Paraaortic lymph node (tissue), 1 donor: ENCODE measurements around a stretch of chr10.

DNA sequence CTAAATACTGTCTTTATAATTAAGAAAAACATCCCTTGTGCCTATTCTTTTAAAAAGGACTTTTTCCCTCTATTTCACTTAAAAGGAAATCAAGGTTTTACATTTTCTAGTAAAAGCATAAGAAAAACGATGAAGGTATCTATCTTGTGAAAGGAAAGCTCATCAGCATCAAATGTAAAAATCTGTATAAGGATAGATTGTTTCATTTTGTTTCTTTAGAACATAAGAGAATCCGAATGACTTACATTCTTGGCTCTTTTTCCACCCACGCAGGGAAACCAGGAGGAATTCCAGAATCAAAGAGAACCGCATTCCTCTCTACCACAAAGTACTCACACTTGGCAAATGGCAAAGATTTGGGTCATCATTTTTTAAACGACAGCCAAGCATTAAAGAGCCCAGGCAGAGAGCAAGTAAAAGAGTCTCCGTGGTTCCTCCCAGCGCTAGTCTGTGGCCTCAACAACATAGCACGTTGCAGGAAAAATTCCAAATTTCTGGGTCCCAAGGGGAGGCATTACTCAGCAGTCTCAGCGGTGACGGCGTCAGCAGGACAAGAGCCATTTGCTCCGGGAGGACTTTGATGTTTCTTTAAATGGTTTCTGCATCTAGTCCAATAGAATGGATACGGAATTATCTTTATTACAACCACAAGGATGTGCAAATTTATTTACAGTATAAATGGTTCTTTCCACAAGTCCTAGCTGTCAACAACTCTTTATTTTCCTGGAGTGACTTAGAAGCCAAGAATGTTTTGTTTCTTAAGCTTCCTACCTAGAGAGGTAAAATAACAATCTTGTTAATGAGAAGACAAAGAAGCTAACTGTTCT lies 232.7 kb downstream of the SKIDA1 start:
- PRO-cap, result unidirectional peak, minus-strand start at position 450 of the sequence

- PRO-cap, result no peak
Observed at GRCh38 chr10:21334923-21335494, 190.5 kb downstream of the SKIDA1 start.

- PRO-cap, result no peak
Observed at GRCh38 chr10:21350467-21350842, 175.0 kb downstream of the SKIDA1 start.

GRCh38 chr10:21364806-21365277 lies 160.6 kb downstream of the SKIDA1 start:
- PRO-cap, result no peak

GRCh38 chr10:21368808-21369462 lies 156.5 kb downstream of the SKIDA1 start:
- PRO-cap, result no peak

GRCh38 chr10:21427636-21428114 lies 97.8 kb downstream of the SKIDA1 start:
- PRO-cap, result no peak

GRCh38 chr10:21496267-21497127 lies 29.0 kb downstream of the SKIDA1 start:
- PRO-cap, result no peak

GRCh38 chr10:21733679-21734254 lies 199.7 kb downstream of the MLLT10 start:
- PRO-cap, result no peak

DNA sequence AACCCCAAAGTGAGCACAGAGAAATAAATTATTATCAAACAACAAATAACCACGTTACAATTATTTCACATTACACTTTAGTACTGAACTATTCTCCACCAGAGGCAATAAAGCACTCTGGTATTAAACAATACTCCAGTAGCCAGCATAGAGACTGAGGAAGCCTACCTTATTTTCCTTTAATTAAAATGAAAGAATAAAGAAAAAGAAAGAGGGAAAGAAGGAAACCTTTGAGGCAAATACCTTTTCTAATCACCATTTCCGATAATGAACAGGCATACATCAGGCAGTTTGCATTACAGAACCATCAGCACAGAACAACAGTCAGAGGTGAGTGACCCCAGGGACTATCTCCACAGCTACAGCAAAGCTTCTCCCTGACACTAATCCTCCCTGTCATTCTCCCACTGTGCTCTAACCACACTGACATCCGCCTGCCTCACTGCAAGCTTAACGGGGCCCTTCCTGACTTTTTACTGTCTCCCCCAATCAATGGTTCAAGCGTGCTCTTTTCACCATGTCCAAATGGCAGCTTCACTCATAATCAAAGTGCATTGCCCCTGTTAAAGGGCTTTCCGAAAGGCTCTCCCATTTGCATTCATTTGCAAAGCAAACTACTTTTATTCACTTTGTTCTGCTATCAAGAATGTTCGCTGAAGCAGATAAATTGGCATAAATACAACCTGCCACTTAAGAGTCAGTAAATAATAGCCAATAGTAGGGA lies 196.4 kb downstream of the DNAJC1 start:
- PRO-cap, result no peak

- PRO-cap, result no peak
Observed at GRCh38 chr10:21999851-22000394, 3.6 kb downstream of the DNAJC1 start.

- PRO-cap, result unidirectional peak, plus-strand start at chr10:22002719; bidirectional peak, plus-strand start at chr10:22002934, minus-strand start at chr10:22002831; bidirectional peak, plus-strand start at chr10:22003480, minus-strand start at chr10:22003232
Observed at GRCh38 chr10:22002656-22003610, 597 bp downstream of the DNAJC1 start.

GRCh38 chr10:22245471-22246094 lies 27.8 kb upstream of the EBLN1 start:
- PRO-cap, result no peak

GRCh38 chr10:22253462-22254011 lies 35.7 kb upstream of the EBLN1 start:
- PRO-cap, result unidirectional peak, minus-strand start at chr10:22253714

DNA sequence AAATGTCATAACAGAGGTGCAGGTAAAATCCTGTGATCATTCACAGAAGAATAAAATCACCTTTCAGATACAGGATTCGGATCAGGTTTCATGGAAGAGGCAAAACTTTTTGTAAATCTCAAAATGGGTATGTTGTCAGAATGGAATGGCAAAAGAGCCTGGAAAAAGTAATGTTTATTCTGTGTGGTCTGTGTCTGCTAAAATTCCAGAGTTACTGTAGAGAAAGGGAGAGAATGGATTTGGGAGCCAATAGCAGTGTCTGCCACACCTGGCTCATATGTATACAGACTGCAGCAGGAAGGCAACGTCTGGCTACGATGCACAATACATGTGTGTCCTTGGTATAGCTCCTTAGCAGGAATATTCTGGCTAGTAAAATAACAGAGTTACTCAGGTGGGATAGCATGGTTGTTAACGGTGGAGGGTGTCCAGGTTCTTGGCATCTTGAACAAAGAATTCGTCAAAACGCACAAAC lies 38.5 kb upstream of the COMMD3 start:
- PRO-cap, result no peak

DNA sequence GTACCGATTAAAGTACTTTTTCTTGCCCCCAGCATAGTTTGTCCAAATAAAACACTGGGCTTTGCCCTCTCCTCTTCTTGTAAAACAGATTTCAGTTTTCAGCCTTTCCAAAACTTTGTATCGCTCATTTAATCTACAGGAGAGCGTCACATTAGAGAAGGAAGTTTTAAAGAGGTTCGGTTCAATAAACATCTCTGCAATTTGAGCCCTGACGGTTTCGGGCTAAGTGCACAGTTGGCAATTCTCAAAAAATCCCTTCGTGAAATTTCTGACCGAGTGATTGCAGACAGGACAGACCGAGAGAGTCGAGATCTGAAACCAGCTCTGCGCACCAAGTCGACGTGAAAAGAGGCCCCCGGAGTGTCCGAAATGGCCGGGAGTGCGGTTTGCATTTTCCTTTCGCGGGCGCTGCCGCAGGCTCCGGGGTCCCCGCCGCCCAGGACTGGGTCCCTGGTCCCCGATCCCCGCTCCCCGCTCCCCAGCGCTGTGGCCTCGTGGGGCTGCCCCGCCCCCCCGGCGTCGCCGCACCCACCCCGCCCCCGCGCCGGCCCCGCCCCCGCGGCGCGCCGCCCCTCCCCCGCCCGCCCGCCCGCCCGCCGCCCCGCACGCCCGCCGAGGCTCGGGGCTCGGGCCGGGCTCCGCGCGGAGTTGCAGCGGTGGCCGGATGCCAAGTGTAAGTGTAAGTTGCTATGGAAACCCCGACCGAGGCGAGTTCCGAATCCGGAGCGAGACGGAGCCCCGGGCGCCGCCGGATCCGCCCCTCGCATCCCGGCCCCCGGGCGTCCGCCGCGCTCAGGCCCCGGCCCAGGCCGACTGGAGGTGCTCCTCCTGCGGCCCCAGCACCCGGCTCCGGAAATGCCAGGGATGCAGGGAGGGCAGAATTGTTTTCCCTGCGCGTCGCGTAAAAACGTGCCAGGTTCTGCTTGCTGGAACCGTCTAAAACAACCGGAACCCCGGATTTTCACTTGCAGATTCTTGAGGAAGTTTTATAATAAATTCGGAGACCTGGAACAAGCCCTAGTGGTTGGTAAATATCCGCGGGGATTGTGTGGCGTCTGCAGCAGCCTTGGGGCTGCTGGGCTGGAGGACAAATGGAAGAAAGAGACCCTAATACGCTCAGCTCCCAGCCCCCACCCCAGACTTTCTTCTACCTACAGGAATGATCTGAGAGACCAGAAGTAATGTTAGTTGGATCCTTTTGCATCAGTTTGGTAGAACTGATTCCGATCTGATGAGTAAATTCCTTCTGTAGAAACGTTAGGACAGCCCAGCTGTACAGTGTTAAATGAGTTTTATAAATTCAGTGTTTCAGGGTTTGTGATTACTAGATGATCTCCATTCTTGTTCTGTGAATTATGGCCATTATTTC lies 4.6 kb downstream of the BMI1 start:
- PRO-cap, result bidirectional peak, plus-strand start at position 615 of the sequence, minus-strand start at position 444 of the sequence; unidirectional peak, minus-strand start at position 815 of the sequence

- PRO-cap, result no peak
Observed at GRCh38 chr10:22339946-22340194, 5.4 kb upstream of the SPAG6 start.

DNA sequence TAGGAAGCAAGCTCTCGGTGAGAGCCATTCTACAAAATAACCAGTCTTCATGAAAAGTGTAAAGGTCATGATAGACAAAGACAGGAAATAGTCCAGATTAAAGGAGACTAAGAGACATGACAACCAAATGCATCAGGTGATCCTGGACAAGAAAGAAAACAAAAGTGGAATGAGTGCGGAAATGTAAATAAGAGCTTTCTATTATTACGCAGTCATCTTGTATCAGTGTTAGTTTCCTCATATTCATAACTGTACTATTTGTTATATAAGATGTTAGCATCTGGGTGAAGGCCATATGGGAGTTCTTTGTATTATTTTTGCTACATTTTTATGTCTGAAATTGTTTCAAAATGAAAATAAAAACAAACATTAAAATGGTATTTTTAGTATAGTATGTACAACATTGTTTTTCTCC lies 82.3 kb downstream of the PIP4K2A start:
- PRO-cap, result unidirectional peak, minus-strand start at position 160 of the sequence

- PRO-cap, result no peak
Observed at GRCh38 chr10:22682351-22683047, 31.9 kb downstream of the PIP4K2A start.

DNA sequence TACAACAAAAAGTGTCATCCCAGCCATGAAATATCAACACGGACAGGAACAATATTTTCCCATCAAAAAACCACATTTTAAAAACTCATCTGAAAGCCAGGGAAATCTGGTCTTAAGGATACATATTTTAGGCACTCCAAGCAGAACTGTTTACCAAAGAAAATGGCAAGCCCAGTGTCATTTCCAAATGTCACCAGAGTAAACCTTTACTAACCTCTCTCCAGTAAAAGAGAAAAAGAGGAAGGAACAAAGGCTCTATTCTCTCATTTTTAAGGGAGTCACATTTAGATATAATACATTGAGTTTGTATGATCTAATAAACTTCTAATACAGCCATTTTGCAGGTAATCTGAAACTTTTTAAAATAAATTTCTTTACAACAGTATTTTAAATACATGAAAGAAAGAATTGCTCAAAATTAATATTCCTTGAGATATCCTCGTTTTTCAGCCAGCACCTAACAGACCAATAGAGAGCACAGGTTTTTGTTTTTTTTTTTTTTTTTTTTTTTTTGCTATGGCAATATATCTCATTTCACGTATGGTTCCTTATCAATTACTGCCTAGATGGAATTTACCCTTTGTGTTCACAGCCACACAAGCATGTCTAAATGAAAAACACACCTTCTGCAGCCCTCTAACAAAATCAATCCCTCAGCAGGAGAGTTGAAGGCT lies 39.9 kb upstream of the MSRB2 start:
- PRO-cap, result no peak

DNA sequence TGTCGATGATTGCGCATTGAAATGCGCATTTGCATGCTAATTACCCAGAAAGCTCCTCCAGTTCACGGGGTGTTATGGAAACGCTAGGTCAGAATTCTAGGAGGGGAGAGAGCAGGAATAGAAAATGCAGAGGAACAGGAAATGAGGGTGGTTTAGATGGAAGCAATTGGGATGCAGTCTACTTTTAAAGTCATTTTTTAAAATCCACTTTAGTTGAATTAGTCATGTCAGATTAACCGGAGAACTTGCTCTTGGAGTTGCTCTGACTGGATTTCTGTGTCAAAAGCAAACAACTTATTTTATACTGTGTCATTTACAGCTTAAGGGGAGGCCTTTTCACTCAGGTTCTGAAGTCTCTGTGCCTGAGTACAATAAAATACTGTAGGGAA lies 39.3 kb upstream of the MSRB2 start:
- PRO-cap, result no peak